Placental pericyte (primary cell): Measurements from ENCODE around the gene IL5RA.

GRCh38 chr3:195697-196090 lies 869 bp upstream of the CHL1 start:
- CAGE, long polyA plus RNA, result no peak

DNA sequence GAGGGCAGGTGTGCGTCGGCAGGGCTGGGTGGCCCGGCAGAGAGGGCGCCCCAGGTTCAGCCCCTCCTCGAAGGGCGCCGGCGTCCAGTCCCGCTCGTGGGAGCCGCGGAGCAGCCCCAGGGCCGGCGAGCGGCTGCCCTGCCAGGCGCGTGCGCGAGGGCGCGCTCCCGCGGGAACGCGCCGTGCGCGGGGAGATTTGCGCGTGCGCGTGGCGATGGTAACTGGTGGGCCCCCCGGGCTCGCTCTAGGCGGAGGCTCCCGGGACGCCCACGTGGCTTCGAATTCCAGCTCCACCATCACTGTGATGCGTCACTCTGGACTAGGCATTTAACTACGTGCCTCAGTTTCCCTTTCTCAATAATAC lies 1.6 kb downstream of the CHL1 start:
- CAGE, long polyA plus RNA, result no peak

- CAGE, long polyA plus RNA, result no peak
Measured at GRCh38 chr3:277824-278293, 81.3 kb downstream of the CHL1 start.

DNA sequence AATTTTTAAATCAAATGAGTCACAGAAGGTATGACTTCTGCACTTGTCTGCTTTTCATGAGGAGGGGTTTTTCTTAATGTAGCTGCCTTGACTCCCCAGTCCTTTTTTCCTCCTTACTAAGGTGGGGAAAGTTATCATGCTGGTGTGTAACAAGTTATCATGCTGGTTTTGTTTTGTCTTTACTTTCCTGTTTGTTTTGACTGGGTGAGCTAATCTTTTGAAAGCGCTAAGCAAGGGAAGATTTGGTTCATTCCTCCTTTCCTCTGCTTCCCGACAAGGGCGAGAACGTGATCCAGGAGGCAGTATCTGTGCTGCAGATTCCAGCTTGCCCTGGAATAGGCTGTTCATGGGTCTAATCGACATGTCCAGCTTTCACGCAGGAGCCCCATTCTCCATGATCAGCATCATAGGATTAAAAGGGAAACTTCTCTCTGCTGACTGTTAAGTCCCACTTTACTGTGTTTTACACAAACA lies 152.0 kb downstream of the CHL1 start:
- CAGE, long polyA plus RNA, result no peak

DNA sequence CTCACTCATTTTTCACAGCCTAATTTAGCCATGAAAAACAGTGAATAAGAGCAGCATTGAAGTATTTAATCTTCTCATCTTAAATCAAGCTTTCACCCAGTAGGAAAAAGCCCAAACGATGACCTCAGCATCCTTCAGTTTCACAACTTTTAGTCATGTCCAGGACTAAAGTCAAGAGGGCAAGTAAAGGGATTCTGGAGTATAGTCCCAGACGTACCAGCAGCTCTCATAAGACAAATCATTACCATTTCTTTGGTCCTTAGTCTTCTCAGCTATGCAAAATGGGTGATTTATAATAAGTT lies 237.3 kb downstream of the IL5RA start:
- CAGE, long polyA plus RNA, result no peak

GRCh38 chr3:3109678-3110782 lies at the start of gene IL5RA:
Gene IL5RA (minus strand): TSS chr3:3110374.
- CAGE, long polyA plus RNA, result no peak

GRCh38 chr3:3800681-3801010 lies 1.4 kb downstream of the LRRN1 start:
- CAGE, long polyA plus RNA, result no peak

DNA sequence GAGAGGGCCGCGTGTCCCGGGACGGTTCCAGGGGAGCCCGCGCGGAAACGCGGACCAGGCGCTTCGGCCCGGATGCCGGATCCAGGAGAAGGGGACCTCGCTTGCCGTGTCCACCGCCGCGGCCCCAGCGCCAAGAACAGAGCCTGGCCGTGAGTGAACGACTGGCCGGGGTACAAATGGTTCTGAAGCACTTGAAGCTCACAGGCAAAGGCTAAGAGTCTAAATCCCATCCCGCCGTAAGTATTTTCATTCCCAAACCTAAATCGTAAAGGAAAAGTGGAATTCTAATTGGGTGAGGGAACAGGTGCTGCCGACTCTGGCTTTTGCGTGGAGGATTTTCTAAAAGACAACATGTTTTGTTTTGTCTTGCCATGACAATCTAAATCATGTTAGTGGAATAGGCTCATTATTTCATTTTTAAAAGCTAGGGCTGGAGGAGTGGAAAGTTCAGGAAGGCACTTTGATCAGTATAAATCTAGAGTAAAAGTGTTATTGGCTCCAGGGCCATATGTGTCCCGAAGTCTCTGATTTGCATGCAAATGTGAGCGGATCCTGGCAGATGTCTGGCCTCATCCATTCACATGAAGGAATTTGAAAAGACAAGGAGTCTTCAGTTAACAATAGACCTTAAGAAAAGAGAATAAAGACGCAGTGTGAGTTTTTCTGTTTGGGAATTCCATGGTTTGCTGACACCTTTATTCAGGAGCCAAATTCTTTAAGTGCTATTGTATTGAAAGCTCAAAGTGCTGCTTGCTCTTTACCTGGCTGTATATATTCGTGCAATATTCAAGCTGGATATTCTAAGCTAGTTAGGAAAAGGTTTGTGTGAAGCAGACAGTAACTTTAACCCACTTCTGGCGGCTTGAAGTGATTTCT lies 2.0 kb downstream of the LRRN1 start:
- CAGE, long polyA plus RNA, result no peak

DNA sequence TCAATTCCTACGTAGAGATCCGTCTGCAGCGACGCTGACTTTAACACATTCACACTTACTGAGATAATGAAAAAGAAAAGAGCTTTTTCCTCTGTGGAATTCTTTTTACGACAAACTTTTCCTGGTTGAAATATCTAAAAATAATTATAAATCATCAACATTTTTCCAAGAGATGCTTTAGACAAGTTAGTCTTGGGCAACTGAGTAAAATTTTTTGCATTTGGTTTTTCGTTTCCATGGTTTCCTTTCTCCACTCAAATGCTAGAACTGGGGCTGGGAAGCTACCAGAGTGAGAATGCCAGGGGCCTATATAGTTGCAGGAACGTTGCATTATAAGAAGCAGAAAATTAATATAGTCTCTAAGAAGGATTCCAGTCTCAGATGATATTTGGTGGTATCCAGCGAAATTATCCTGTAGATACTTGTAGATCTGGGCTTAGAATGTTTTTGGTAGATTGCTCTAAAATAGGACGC lies 8.2 kb upstream of the SETMAR start:
- CAGE, long polyA plus RNA, result no peak

DNA sequence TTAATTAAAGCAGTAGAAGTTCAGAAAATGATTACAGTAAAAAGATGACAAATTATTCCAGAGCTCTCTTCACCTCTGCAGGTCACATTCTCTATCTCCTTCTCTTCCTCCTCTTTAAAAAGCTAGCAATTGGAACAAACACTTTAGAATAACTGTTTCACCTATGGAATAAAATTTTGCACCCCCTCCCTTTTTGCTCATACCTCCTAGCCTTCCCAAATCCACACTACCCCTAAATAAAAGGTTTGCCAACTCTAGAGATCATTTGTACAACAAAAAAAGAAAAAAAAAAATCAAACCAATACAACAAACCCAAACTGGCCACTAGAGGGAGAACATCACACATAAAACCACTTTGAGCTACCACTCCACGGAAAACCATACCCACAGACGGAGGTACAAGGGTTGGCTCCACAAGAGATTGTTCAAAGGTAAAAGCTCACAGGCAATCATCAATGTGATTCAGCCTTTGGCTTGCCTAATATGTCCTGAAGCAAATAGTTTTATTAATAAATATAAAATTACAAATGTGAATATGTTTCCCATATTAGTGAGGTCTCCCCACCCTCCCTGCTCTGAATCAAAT lies 47.6 kb downstream of the SETMAR start:
- CAGE, long polyA plus RNA, result no peak

DNA sequence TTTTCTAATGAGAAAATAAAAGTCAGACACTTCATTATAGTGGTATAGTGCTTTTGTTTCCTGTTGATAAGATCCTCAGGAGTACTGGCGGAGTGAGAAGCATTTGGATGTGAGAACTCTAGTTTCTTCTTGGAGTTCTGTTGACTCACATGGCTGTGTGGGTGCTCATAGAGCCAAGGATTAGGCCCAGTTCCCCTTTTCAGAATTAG lies 2.1 kb downstream of the ITPR1 start:
- CAGE, long polyA plus RNA, result no peak

GRCh38 chr3:4504108-4505502 lies 11.5 kb downstream of the ITPR1 start:
- CAGE, long polyA plus RNA, result no peak

- CAGE, long polyA plus RNA, result no peak
Measured at GRCh38 chr3:4655894-4656472, 162.8 kb downstream of the ITPR1 start.

- CAGE, long polyA plus RNA, result no peak
Measured at GRCh38 chr3:4723245-4723444, 230.0 kb downstream of the ITPR1 start.

DNA sequence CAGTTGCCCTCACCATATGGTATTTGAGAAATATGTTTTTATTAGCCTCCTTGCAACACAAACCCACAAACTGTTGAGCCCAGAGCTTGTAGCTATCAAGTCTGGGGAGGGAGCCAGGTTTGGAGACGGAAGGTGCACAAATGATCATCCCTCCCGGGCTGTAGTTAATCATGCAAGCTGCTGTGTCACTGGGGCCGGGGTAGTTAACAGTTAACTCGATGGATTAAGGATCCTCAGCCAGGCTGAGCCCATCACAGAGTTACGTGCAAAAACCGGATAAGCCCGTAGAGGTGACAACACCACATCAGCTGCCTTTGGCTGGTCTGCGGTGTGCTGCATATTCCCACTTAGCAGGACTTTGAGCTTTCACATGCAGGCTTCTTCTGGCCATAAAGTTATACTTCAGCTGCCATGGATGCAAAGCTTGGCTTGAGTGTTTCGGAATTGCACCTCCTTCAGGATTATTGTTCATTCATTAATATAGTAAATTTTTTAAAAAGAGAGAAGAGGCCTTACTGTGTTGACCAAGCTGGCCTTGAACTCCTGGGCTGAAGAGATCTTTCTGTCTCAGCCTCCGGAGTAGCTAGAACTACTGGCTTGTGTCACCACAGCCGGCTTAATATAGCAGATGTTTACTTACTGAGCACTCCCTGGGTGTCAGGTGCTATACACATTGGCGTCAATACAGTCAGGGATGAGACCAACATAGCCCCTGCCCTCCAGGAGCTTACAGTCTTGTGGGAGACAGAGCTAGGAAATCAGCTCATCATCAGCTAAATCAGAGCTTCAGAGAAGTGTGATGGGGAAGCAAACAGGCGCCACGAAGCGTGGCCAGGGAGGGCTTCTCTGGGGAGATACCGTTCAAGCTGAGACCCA lies 226.8 kb upstream of the BHLHE40 start:
- CAGE, long polyA plus RNA, result no peak

GRCh38 chr3:4756968-4758059 lies 221.9 kb upstream of the BHLHE40 start:
- CAGE, long polyA plus RNA, result no peak

GRCh38 chr3:4877306-4877871 lies 101.8 kb upstream of the BHLHE40 start:
- CAGE, long polyA plus RNA, result no peak

GRCh38 chr3:4902082-4902626 lies 77.1 kb upstream of the BHLHE40 start:
- CAGE, long polyA plus RNA, result no peak

DNA sequence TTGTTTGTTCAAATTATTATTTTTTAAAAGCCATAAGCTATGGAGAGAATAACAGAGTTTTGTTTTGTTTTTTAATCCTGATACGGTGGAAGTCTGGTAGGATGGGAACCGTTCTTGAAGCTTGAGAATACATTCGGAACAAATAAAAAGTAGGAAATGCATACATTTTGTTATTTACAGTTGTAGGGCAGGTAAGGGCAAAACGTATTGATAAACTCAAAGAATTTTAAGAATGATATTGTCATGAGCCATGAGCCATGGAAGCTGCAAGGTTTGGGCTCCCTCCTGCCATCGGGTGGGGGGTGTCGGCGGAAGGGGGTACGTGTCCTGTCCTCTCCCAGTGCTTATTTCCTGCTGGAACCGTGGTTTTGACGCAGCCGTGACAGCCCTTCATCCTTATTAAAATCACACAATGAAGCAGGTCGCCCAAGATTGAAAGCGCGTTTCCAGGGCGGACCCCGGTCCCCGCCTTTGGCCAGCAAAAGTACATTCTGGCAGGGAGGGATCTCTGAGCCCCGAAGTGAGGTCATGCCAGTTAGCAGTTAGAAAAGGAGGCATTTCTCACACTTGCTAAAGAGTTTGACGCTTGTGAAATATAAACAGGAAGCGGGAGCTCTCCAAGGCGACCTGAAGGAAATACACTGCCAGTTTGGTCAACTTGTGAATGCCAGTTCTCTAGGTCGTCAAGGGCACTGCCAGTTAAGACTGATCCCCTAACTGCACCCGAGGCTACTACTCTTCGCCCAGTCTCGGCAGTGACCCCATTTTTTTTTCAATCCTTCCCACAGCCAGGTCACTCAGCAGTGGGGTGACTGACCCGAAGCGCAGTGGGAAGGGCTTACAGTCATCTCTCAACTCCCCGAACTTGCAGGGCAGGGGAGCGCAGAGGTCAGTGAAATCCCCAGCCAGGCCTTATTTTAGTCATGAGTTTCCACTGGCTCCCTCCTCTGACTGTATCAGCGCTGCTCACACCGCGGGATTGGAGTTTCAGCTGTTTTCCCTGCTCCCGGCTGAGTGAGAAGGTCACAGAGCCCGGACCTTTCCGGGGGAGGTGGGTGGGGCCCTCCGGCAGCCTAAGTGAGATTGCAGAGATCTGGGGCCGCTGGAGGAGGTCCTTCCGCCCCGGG lies 2.2 kb upstream of the BHLHE40 start:
- CAGE, long polyA plus RNA, result no peak

- CAGE, long polyA plus RNA, result no peak
Measured at GRCh38 chr3:4977836-4978723, 1.2 kb upstream of the BHLHE40 start.